K562 (cell line): ENCODE measurements around a stretch of chr7.

DNA sequence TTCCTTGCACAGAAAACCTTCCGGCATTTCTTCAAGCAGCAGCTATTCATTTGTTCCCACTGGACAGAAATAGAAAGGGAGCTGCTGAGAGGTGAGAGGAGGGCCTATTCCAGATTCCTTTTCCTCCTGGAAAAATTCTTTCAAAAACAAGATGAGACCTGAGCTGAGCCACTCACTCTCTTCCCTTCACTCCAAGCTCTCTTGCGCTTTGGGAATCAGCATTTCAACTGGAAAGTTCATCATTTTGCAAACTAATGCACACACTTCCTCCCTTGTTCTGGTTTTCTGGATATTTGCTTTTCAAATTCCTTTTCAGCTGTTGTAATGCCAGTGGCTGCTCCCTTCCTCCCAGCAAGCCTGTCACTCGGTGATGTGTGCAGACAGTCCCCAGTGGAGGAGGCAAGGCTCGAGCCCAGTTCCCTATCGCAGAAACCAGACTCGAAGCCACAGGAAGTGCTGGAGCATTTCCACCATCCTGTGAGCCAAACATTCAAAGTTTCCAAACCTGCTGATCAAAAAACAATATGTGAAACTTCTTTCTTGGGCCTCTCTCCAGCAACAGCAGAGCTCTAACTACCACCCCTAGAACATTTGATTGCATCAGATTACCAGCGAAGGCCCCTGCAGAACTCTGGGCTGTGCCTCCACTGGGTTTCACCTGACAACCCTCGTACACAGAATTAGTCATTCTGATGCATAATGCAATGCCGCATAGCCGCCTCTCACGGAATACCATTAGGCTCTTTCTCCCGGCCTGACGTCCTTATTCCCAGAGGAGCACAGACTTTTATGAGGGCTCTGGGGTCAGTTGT, 94.1 kb downstream of the ELMO1 start:
- RAMPAGE, long total RNA = no peak
- RRBS = no CpG with 5 or more reads among the region's 13 CpGs
PRO-cap:
- standard = bidirectional peak, plus-strand start at position 429 of the sequence, minus-strand start at position 376 of the sequence
- CoPRO, capped RNA only, 2 experiments = peak in 1 of 2 experiments; most common plus-strand start position 429 of the sequence (in 1); most common minus-strand start position 295 of the sequence (in 1)
- CoPRO, capped and uncapped RNA, 2 experiments = no peak in any of the 2 experiments
- CoPRO, uncapped RNA only, 2 experiments = no peak in any of the 2 experiments
CAGE:
- cytosol, long polyA plus RNA = no peak
- long polyA plus RNA = no peak
- nucleolus, long total RNA = no peak
- nucleus, long polyA plus RNA = no peak

DNA sequence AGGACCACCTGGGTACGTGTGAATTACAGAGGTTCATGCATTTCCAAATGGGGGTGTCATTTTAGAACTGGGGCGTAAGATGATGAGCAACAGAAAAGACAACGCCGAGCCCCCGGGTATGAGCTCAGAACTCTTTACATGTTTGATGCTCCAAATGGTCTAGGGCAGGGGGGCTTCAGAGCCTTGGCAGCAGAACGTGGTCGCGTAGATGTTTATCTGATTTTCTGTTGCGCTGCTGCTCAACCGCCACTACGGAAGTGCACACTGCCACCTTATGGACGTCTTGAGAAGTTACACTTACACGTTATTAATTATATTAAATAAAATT, 15.0 kb upstream of the NME8 start:
- RAMPAGE, long total RNA = no peak
- RRBS = no CpG with 5 or more reads among the region's 13 CpGs
PRO-cap:
- standard = no peak
- CoPRO, capped RNA only, 2 experiments = no peak in any of the 2 experiments
- CoPRO, capped and uncapped RNA, 2 experiments = no peak in any of the 2 experiments
- CoPRO, uncapped RNA only, 2 experiments = no peak in any of the 2 experiments
CAGE:
- cytosol, long polyA plus RNA = no peak
- long polyA plus RNA = no peak
- nucleolus, long total RNA = no peak
- nucleus, long polyA plus RNA = no peak

GRCh38 chr7:38303739-38304362, 125.8 kb downstream of the STARD3NL start:
- RAMPAGE, long total RNA = no peak
- RRBS = no CpG with 5 or more reads among the region's 3 CpGs
PRO-cap:
- standard = no peak
- CoPRO, capped RNA only, 2 experiments = no peak in any of the 2 experiments
- CoPRO, capped and uncapped RNA, 2 experiments = no peak in any of the 2 experiments
- CoPRO, uncapped RNA only, 2 experiments = no peak in any of the 2 experiments
CAGE:
- cytosol, long polyA plus RNA = no peak
- long polyA plus RNA = no peak
- nucleolus, long total RNA = no peak
- nucleus, long polyA plus RNA = no peak

DNA sequence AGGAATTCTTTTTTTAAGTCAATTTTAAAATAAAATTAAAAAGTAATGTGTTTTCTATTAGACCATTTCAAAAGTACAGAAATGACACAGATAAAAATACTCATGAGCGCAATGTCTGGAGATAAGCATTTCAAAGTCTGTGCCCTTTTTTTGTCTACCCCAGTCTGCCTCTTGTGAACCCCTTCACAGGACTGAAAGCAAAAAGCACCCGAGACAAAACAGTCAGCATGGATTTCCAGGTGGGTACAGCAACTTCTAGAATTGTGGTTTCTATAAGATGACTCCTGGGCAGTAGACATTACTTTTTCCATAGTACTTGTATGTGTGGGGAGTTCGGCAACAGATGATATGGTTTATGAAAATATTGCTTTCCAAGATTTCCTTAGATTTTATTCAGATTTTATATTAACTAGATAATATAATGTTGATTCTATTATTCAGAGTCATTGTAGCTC, 135.7 kb downstream of the STARD3NL start:
- RAMPAGE, long total RNA = no peak
- RRBS = no CpG with 5 or more reads among the region's 3 CpGs
PRO-cap:
- standard = no peak
- CoPRO, capped RNA only, 2 experiments = no peak in any of the 2 experiments
- CoPRO, capped and uncapped RNA, 2 experiments = no peak in any of the 2 experiments
- CoPRO, uncapped RNA only, 2 experiments = no peak in any of the 2 experiments
CAGE:
- cytosol, long polyA plus RNA = no peak
- long polyA plus RNA = no peak
- nucleolus, long total RNA = no peak
- nucleus, long polyA plus RNA = no peak

GRCh38 chr7:38317342-38318022, 139.4 kb downstream of the STARD3NL start:
- RAMPAGE, long total RNA = no peak
- RRBS = no CpG with 5 or more reads among the region's 12 CpGs
PRO-cap:
- standard = no peak
- CoPRO, capped RNA only, 2 experiments = no peak in any of the 2 experiments
- CoPRO, capped and uncapped RNA, 2 experiments = no peak in any of the 2 experiments
- CoPRO, uncapped RNA only, 2 experiments = no peak in any of the 2 experiments
CAGE:
- cytosol, long polyA plus RNA = no peak
- long polyA plus RNA = no peak
- nucleolus, long total RNA = no peak
- nucleus, long polyA plus RNA = no peak

DNA sequence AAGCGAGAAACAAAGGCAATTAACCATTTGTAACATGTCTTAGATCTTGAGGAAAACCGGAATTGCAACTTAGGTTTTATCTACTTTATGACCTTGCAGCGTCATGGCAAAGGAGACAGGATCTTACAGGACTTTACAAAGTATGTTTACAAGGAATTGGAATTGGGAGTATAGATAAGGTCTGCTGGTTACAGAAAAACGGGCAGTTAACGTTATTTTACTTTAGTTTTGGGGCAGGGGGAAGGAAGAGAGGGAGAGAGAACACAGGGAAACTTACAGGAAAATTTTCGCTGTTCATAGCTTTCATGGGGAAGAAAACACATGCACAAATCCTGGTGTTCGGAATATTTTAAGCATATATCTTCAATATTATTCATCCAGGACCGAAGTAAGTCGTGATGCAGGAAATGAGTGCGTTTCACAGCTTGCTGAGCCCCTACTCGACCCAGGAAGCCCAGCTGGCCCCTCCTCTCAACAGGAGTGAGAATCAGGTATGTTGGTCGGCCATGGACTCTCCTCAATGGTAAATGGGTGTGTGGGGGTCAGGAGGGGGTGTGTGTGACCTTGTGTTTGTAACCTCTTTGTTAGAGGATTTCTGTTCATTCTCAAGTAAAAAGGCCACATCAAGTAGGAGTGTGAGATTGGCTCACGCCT, 158.4 kb downstream of the STARD3NL start:
- RAMPAGE, long total RNA = start-site peak on the plus strand centred at position 179 of the sequence, 167 bp wide, 18 and 12 reads in 2 replicates
- RRBS = no CpG with 5 or more reads among the region's 13 CpGs
PRO-cap:
- standard = unidirectional peak, plus-strand start at position 225 of the sequence; unidirectional peak, minus-strand start at position 522 of the sequence
- CoPRO, capped RNA only, 2 experiments = no peak in any of the 2 experiments
- CoPRO, capped and uncapped RNA, 2 experiments = no peak in any of the 2 experiments
- CoPRO, uncapped RNA only, 2 experiments = no peak in any of the 2 experiments
CAGE:
- cytosol, long polyA plus RNA = start-site peak on the plus strand centred at position 189 of the sequence, 203 bp wide, 56 and 22 reads in 2 replicates
- long polyA plus RNA = start-site peak on the plus strand centred at position 176 of the sequence, 177 bp wide, 83 and 22 reads in 2 replicates
- nucleolus, long total RNA = no peak
- nucleus, long polyA plus RNA = start-site peak on the plus strand centred at position 223 of the sequence, 83 bp wide, 75 and 38 reads in 2 replicates

GRCh38 chr7:38584417-38584956, 46.7 kb downstream of the AMPH start:
- RAMPAGE, long total RNA = no peak
- RRBS = no CpG with 5 or more reads among the region's 10 CpGs
PRO-cap:
- standard = no peak
- CoPRO, capped RNA only, 2 experiments = no peak in any of the 2 experiments
- CoPRO, capped and uncapped RNA, 2 experiments = no peak in any of the 2 experiments
- CoPRO, uncapped RNA only, 2 experiments = no peak in any of the 2 experiments
CAGE:
- cytosol, long polyA plus RNA = no peak
- long polyA plus RNA = no peak
- nucleolus, long total RNA = no peak
- nucleus, long polyA plus RNA = no peak

DNA sequence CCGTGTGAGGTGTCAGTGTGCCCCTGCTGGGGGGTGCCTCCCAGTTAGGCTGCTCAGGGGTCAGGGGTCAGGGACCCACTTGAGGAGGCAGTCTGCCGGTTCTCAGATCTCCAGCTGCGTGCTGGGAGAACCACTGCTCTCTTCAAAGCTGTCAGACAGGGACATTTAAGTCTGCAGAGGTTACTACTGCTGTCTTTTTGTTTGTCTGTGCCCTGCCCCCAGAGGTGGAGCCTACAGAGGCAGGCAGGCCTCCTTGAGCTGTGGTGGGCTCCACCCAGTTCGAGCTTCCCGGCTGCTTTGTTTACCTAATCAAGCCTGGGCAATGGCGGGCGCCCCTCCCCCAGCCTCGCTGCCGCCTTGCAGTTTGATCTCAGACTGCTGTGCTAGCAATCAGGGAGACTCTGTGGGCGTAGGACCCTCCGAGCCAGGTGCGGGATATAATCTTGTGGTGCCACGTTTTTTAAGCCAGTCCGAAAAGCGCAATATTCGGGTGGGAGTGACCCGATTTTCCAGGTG, 35.1 kb downstream of the POU6F2 start:
- RAMPAGE, long total RNA = start-site peak on the plus strand centred at position 350 of the sequence, 89 bp wide, 39 and 22 reads in 2 replicates
- RRBS = no CpG with 5 or more reads among the region's 17 CpGs
PRO-cap:
- standard = no peak
- CoPRO, capped RNA only, 2 experiments = no peak in any of the 2 experiments
- CoPRO, capped and uncapped RNA, 2 experiments = no peak in any of the 2 experiments
- CoPRO, uncapped RNA only, 2 experiments = no peak in any of the 2 experiments
CAGE:
- cytosol, long polyA plus RNA = no peak
- long polyA plus RNA = no peak
- nucleolus, long total RNA = no peak
- nucleus, long polyA plus RNA = no peak

DNA sequence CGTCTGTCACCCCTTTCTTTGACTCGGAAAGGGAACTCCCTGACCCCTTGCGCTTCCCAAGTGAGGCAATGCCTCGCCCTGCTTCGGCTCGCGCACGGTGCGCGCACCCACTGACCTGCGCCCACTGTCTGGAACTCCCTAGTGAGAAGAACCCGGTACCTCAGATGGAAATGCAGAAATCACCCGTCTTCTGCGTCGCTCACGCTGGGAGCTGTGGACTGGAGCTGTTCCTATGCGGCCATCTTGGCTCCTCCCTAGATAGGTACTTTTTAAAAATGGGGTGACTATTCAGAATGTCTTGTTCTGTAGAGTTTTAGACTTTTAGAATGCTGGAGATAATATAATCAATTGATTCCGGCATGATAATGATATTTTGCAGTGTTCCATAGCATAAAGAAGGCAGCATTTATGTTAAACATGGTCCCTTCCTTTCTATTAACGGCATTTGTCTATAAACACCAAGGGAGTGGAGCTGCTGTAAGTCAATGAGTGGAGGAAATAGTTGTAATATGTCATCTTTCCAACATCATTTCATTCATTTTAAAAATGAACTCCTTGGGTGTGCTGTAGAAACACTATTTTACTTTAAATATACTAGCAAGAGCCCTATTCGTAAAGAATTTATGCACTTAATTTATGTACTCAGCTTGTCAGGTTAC, 35.7 kb downstream of the POU6F2 start:
- RAMPAGE, long total RNA = start-site peak on the plus strand centred at position 85 of the sequence, 95 bp wide, 43 and 22 reads in 2 replicates
- RRBS = no CpG with 5 or more reads among the region's 20 CpGs
PRO-cap:
- standard = bidirectional peak, plus-strand start at position 256 of the sequence, minus-strand start at position 254 of the sequence
- CoPRO, capped RNA only, 2 experiments = peak in 2 of 2 experiments; most common plus-strand start position 256 of the sequence (in 1); most common minus-strand start position 254 of the sequence (in 2)
- CoPRO, capped and uncapped RNA, 2 experiments = peak in 1 of 2 experiments; most common plus-strand start position 256 of the sequence (in 1); most common minus-strand start position 236 of the sequence (in 1)
- CoPRO, uncapped RNA only, 2 experiments = no peak in any of the 2 experiments
CAGE:
- cytosol, long polyA plus RNA = no peak
- long polyA plus RNA = no peak
- nucleolus, long total RNA = no peak
- nucleus, long polyA plus RNA = no peak

GRCh38 chr7:39406303-39406778, 159.9 kb upstream of the YAE1 start:
- RAMPAGE, long total RNA = no peak
- RRBS = no CpG with 5 or more reads among the region's 12 CpGs
PRO-cap:
- standard = no peak
- CoPRO, capped RNA only, 2 experiments = no peak in any of the 2 experiments
- CoPRO, capped and uncapped RNA, 2 experiments = no peak in any of the 2 experiments
- CoPRO, uncapped RNA only, 2 experiments = no peak in any of the 2 experiments
CAGE:
- cytosol, long polyA plus RNA = no peak
- long polyA plus RNA = no peak
- nucleolus, long total RNA = no peak
- nucleus, long polyA plus RNA = no peak

DNA sequence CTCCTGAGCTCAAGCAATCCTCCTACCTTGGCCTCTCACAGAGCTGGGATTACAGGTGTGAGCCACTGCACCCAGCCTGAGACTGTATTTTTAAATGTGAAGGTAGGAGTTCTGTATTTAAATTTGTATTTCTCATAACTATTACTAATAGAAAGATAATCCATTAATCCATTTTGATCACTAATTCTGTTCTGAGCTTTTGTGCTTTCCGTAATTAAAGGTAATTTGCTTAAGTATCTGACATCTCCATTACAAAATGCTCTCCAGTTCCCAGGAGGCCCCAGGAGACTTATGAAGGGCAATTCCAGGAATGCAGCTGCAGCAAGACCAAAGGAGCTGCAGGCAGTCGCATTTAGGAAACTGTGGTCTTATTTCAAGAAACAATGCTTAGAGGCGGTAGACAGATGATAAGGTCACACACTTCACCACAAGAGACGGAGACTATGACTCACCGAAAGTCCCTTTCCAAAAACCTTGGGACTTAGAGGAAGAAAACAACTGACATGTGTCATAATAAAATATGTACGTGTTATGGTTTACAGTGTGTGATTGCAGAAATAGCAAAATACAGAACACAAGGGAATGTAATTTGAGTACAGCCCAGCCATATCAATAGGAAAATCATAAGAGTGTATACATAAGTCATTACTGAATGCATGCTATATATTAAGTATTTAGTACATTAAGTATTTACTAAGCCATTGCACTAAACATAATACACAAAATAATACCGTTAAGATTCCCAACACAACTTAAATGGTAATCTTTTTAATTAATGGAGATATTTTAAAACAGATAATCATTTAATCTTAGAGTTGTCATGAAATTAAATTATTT, 23.5 kb downstream of the YAE1 start:
- RAMPAGE, long total RNA = no peak
- RRBS = no CpG with 5 or more reads among the region's 7 CpGs
PRO-cap:
- standard = no peak
- CoPRO, capped RNA only, 2 experiments = no peak in any of the 2 experiments
- CoPRO, capped and uncapped RNA, 2 experiments = no peak in any of the 2 experiments
- CoPRO, uncapped RNA only, 2 experiments = no peak in any of the 2 experiments
CAGE:
- cytosol, long polyA plus RNA = no peak
- long polyA plus RNA = no peak
- nucleolus, long total RNA = no peak
- nucleus, long polyA plus RNA = no peak

DNA sequence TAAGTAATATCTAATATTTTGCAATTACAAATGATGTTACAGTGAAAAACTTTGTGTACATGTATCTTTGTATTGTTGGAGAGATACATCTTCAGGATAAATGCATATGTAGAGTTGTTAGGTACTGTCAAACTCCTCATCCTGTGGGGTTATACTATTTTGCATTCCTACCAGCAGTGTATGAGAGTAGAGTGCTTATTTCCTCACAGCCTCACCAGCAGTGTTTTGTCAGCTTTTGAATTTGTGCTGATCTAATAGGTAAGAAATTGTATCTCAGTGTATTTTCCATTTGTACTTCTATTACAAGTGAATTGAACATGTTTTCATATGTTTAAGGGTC, 5.6 kb downstream of the RALA start:
- RAMPAGE, long total RNA = no peak
PRO-cap:
- standard = no peak
- CoPRO, capped RNA only, 2 experiments = no peak in any of the 2 experiments
- CoPRO, capped and uncapped RNA, 2 experiments = peak in 1 of 2 experiments; most common plus-strand start position 182 of the sequence (in 1)
- CoPRO, uncapped RNA only, 2 experiments = peak in 2 of 2 experiments; most common plus-strand start position 182 of the sequence (in 2)
CAGE:
- cytosol, long polyA plus RNA = no peak
- long polyA plus RNA = no peak
- nucleolus, long total RNA = no peak
- nucleus, long polyA plus RNA = no peak

DNA sequence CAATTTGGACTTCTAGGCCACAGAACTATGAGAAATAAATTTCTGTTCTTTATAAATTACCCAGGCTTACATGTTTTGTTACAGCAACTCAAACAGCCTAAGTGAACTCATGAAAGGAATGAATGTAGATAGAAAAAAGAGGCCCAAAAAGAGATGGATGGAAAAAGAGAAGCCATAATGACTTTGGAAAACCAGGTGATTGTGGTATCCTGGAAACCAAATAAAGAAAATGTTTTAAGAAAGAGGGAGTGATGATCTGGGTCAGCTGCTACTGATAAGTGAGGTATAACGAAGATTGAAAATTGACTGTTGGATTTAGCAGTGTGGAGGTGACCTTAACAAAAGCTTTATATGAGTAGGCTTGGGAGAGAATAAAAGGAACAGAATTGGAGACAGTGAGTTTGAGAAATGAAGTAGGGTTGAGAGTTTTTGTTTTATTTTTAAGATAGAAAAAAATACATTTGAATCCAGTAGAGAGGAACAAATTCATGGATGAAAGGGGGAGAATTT, 26.3 kb downstream of the RALA start:
- RAMPAGE, long total RNA = no peak
- RRBS = no CpG with 5 or more reads among the region's 1 CpG
PRO-cap:
- standard = no peak
- CoPRO, capped RNA only, 2 experiments = no peak in any of the 2 experiments
- CoPRO, capped and uncapped RNA, 2 experiments = no peak in any of the 2 experiments
- CoPRO, uncapped RNA only, 2 experiments = no peak in any of the 2 experiments
CAGE:
- cytosol, long polyA plus RNA = no peak
- long polyA plus RNA = no peak
- nucleolus, long total RNA = no peak
- nucleus, long polyA plus RNA = no peak

- RAMPAGE, long total RNA = no peak
- RRBS = no CpG with 5 or more reads among the region's 2 CpGs
PRO-cap:
- standard = no peak
- CoPRO, capped RNA only, 2 experiments = no peak in any of the 2 experiments
- CoPRO, capped and uncapped RNA, 2 experiments = no peak in any of the 2 experiments
- CoPRO, uncapped RNA only, 2 experiments = no peak in any of the 2 experiments
CAGE:
- cytosol, long polyA plus RNA = no peak
- long polyA plus RNA = start-site peak on the plus strand at chr7:40057558-40057596, 5 and 5 reads in 2 replicates
- nucleolus, long total RNA = no peak
- nucleus, long polyA plus RNA = no peak
These were observed 77.0 kb downstream of the MPLKIP start for GRCh38 chr7:40057227-40057945.

DNA sequence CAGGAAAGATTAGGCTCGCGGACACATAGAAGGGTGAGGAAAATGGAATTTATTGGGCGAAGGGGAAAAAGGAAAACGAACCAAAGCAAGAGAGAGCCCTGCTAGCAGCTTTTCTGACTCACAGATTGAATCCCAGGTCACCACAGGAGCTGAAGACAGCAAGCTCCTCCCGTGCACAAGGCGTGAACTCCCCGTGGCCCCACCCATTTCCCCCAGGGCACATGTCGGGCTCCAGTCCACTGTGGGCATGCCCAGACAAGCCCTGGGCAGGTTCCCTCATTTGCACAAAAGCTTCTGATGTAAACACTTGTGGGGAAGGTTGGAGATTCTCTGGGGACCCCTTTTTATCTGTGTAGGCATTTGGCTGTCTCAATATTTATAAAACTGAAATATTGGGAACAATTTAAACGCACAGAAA, 582.5 kb downstream of the SUGCT start:
- RAMPAGE, long total RNA = no peak
- RRBS = no CpG with 5 or more reads among the region's 9 CpGs
PRO-cap:
- standard = no peak
- CoPRO, capped RNA only, 2 experiments = no peak in any of the 2 experiments
- CoPRO, capped and uncapped RNA, 2 experiments = no peak in any of the 2 experiments
- CoPRO, uncapped RNA only, 2 experiments = no peak in any of the 2 experiments
CAGE:
- cytosol, long polyA plus RNA = no peak
- long polyA plus RNA = no peak
- nucleolus, long total RNA = no peak
- nucleus, long polyA plus RNA = no peak

GRCh38 chr7:40899877-40900410, 765.1 kb downstream of the SUGCT start:
- RAMPAGE, long total RNA = no peak
- RRBS = no CpG with 5 or more reads among the region's 12 CpGs
PRO-cap:
- standard = no peak
- CoPRO, capped RNA only, 2 experiments = no peak in any of the 2 experiments
- CoPRO, capped and uncapped RNA, 2 experiments = no peak in any of the 2 experiments
- CoPRO, uncapped RNA only, 2 experiments = no peak in any of the 2 experiments
CAGE:
- cytosol, long polyA plus RNA = no peak
- long polyA plus RNA = no peak
- nucleolus, long total RNA = no peak
- nucleus, long polyA plus RNA = no peak

DNA sequence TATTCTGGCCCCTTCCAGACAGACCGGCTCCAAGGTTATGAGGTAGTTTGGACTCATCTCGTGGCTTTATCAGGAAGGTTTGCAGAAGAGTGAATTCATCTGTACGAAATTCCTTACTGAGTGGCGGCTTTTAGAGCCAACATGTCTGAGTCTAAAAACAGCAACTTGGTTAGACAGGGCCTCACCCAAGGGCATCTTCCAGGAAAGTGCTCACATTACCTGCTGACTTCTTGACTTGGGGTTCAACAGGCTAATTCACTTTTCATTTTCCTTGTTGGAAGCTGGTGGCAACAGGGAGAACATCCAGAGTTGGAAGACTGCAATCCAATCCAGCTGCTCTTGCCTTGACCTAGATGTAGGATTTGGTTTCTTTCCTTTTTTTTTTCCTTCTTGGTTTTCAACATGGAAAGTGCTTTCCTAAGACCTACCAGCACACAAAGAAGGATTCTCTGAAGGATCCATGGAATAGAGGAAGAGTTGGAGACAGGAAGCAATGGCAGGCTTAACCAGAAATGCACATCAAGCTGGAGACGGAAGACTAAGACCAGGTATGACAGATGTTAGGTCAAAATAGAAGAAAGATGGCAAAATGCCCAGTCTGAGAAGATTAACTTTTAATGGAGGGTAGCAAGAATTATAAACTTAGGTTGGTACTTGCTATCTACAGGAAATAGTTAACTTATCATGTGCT, 775.1 kb downstream of the SUGCT start:
- RAMPAGE, long total RNA = no peak
- RRBS = no CpG with 5 or more reads among the region's 5 CpGs
PRO-cap:
- standard = no peak
- CoPRO, capped RNA only, 2 experiments = no peak in any of the 2 experiments
- CoPRO, capped and uncapped RNA, 2 experiments = no peak in any of the 2 experiments
- CoPRO, uncapped RNA only, 2 experiments = no peak in any of the 2 experiments
CAGE:
- cytosol, long polyA plus RNA = no peak
- long polyA plus RNA = no peak
- nucleolus, long total RNA = no peak
- nucleus, long polyA plus RNA = no peak

DNA sequence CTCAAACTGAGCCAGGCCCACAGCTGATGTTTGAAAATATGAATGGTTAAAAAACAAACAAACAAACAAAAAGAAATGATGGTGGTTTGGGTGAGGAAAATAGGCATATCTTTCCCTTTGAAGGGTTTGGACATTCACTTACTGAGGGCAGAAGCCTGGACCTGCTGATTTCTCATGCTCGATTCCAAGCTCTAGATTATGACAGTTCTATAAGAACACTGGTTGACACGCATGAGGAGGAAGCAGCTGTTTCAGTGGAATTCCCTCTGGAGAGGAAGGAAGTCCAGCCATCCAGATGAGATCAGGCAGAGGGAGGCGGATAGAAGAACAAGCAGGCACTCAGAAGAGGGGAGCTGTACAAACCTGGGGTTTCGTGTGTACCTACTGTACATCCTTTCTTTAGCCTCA, 692.0 kb downstream of the INHBA start:
- RAMPAGE, long total RNA = no peak
- RRBS = no CpG with 5 or more reads among the region's 4 CpGs
PRO-cap:
- standard = no peak
- CoPRO, capped RNA only, 2 experiments = no peak in any of the 2 experiments
- CoPRO, capped and uncapped RNA, 2 experiments = no peak in any of the 2 experiments
- CoPRO, uncapped RNA only, 2 experiments = no peak in any of the 2 experiments
CAGE:
- cytosol, long polyA plus RNA = no peak
- long polyA plus RNA = no peak
- nucleolus, long total RNA = no peak
- nucleus, long polyA plus RNA = no peak